Spinal cord (tissue), 3 donors: ENCODE measurements around a stretch of chr12.

GRCh38 chr12:103617-104122 lies 37.1 kb downstream of the IQSEC3 start:
- PRO-cap = no peak
- RAMPAGE, long total RNA = no peak

DNA sequence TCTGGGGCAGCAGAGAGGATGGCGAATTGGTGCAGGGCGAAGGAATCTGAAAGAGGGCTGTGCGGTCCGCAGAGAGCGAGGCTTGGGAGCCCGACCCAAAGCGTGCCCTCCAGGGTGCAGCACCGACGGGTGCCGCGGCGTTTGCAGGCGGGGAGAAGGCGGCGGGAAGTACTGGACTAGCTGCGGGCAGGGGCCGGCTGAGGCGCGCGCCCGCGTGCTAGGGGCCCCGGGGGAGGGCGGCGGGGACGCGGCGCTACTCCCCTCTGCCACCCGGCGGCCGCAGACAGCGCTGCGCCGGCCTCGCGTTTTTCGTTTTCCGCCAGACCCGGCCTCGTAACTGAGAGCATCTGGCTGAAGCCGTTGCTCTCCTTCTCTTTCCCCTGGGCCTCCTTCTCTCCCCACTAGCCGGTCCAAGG lies 24.9 kb downstream of the SLC6A12 start:
- PRO-cap = no peak
- RAMPAGE, long total RNA = no peak

- PRO-cap = no peak
- RAMPAGE, long total RNA = no peak
These were observed 11.5 kb downstream of the SLC6A12 start for GRCh38 chr12:202238-203083.

DNA sequence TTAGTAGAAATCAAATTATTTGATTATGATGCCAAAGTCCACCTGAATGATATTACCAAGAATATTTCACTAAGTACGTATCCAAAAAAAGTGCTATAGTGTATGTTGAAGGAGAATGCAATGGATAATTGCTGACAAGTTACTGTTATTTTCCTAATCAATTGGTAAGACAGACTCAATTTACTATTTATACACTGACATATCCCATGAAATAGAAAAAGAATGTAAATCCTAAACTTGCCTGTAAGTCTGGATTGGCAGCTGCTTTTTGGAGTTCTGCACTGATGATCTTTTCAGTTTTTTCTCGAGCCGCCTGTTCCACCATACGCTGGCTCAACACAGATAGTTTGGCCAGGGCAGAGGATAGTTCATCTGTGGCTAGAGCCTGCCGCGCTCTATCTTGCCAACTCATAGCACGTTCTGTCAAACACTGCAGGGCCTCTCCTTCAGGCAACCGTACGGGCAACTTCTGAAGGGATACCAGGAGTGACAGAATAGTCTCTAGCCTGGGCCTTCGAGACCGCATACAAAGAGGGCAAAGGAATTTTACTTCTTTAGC lies 44.7 kb upstream of the SLC6A13 start:
- PRO-cap = no peak
- RAMPAGE, long total RNA = no peak

DNA sequence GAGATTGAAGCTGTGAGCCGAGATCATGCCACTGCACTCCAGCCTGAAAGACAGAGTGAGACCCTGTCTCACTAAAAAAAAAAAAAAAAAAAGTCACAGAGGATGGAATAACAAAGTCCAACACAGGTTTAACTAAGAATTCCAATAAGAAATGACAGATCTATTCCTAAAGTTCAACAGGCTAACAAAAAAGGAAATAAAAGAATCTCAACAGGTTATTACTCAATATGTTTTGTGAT lies 52.9 kb downstream of the KDM5A start:
- PRO-cap = no peak
- RAMPAGE, long total RNA = no peak

GRCh38 chr12:377617-378075 lies 11.5 kb downstream of the KDM5A start:
- PRO-cap = no peak
- RAMPAGE, long total RNA = no peak

GRCh38 chr12:465955-466595 lies 6.3 kb downstream of the B4GALNT3 start:
- PRO-cap = no peak
- RAMPAGE, long total RNA = no peak

- PRO-cap = no peak
- RAMPAGE, long total RNA = no peak
These were observed 8.7 kb downstream of the B4GALNT3 start for GRCh38 chr12:468324-469034.

DNA sequence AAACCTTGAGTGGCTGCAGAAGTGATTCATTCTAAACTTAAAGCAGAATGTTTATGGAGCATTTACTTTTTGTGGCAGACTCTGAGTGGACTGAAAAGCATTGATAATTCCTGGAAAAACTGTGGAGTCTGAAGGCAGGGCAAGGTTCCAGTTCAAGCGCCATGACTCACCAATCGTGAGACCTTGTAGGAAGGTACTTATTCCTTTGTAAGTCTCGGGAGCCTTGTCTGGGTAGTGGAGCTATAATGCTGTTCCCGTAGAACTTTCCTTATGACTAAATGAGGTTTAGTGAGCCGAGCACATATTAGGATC lies 9.3 kb downstream of the B4GALNT3 start:
- PRO-cap = no peak
- RAMPAGE, long total RNA = no peak

DNA sequence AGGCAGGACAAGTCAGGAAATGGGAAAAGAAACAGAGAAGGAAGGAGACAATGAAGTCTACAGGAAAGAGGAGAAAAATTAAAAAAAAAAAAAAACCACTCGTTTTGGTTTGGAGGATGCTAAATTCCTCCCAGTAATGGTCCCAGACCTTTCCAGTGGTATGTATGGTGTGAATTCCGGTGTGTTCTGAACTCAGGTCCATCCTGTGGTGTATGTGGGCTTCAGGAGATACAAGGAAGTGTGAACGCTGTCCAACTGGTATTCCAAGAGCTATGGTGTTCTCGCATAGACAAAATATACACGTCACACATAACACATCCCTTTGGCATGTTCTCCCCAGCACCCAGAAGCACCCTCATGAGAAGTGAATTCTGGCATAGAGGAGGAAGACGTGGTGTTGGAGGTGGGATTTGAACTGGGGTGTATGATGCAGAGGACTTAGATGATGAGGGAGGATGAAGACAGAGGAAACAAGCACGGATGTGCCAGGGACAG lies 25.0 kb downstream of the B4GALNT3 start:
- PRO-cap = no peak
- RAMPAGE, long total RNA = no peak

- PRO-cap = no peak
- RAMPAGE, long total RNA = no peak
These were observed 28.9 kb downstream of the B4GALNT3 start for GRCh38 chr12:488568-489166.

DNA sequence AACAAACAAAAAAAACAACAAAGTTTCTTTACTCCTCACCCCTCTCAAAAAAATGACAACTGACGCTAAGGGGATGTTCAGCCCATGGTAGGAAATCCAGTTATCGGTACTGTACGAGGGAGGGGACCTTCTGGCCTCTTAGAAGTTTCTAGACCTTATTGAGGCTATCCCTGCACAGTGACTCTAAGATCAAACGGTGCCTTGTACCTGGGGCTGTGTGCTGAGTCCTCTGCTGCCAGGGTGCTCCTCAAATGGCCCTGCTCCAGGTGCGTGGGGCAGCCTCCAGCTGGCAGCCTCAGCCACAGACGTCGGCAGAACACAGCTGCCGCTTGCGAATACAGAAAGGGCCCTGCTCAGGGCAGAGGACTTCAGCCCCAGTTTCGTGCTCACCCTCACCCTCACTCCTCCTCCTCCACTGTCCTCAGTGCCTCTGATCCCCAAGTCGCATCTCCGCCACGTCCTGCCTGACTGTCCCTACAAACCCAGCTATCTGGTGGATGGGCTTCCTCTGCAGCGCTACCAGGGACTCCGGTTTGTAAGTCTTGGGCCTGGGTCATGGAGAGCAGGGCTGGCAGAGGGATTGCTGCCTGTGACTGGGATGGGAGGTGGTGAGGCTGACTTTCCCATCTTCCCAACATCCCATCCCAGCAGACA lies 90.9 kb downstream of the B4GALNT3 start:
- PRO-cap = no peak
- RAMPAGE, long total RNA = no peak

GRCh38 chr12:562802-563974 lies 100.1 kb downstream of the NINJ2 start:
- PRO-cap = no peak
- RAMPAGE, long total RNA = no peak

- PRO-cap = no peak
- RAMPAGE, long total RNA = no peak
These were observed 3.5 kb upstream of the NINJ2 start for GRCh38 chr12:666656-667174.

DNA sequence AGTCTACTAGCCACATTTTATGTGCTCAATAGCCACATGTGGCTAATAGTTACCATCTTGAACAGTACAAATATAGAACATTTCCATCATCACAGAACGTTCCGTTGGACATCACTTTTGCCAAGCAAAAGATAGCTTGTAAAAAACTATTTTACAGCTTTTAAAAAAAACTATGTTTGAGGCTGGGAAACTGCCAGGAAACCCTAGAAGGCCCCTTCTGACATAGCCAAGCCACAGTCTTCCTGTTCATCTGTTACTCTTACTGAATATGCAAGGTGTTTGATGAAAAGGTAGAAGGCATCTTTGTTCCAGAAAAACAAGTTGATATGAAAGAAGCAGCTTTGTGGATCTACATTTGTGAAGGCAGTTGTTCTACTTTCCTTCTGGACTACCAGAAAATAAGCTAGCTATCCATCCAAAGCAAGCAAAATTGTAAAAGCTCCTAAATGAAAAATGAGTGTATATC lies 23.6 kb upstream of the WNK1 start:
- PRO-cap = no peak
- RAMPAGE, long total RNA = no peak

GRCh38 chr12:829950-830418 lies 77.6 kb downstream of the WNK1 start:
- PRO-cap = no peak
- RAMPAGE, long total RNA = no peak

DNA sequence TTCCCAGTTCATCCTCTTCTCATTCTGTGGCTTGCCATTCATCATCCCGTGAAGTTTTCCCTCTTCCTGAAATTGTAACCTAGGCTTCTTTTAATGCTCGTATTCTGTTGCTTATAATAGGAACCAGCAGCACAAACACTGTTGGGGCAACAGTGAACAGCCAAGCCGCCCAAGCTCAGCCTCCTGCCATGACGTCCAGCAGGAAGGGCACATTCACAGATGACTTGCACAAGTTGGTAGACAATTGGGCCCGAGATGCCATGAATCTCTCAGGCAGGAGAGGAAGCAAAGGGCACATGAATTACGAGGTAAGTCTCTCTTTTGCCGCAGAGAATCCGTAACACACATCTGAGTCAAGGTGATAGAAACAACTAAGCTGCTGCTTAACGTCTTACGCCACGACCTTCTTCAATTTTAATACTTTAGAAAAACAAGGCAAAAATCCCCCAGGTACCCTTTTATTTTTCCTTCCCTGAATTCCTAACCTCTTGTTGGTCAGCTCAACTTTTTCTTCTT lies 41.7 kb downstream of the RAD52 start:
- PRO-cap = no peak
- RAMPAGE, long total RNA = no peak

GRCh38 chr12:1022923-1023525 lies 32.0 kb downstream of the ERC1 start:
- PRO-cap = no peak
- RAMPAGE, long total RNA = no peak

DNA sequence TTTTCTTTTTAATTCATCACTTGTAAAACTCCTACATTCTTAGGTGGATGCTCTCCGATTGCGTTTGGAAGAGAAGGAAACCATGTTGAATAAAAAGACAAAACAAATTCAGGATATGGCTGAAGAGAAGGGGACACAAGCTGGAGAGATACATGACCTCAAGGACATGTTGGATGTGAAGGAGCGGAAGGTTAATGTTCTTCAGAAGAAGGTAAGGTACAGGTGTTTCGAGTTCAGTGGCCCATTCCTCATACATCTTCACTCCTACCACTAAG lies 150.5 kb downstream of the ERC1 start:
- PRO-cap = no peak
- RAMPAGE, long total RNA = no peak

GRCh38 chr12:1282608-1283485 lies 291.8 kb downstream of the ERC1 start:
- PRO-cap = no peak
- RAMPAGE, long total RNA = no peak